Skeletal muscle tissue (tissue), 7 donors: ENCODE measurements around the genes SPSB4 and TFDP2.

- PRO-cap, 3 experiments: no peak in any of the 3 experiments
- RAMPAGE, long total RNA: no peak
- RRBS, 2 experiments: 3 to 4% methylated on average over 9 to 16 of the region's 37 CpGs
These were observed 1.0 kb downstream of the CLSTN2 start for GRCh38 chr3:139935852-139936544.

- PRO-cap, 3 experiments: peak in 3 of 3 experiments; most common plus-strand start chr3:141051384 (in 2); most common minus-strand start chr3:141051243 (in 1)
- RAMPAGE, long total RNA: no peak
- RRBS, 2 experiments: 2% methylated on average over 63 to 65 of the region's 119 CpGs
These were observed at the start of gene SPSB4 for GRCh38 chr3:141050998-141052058. Gene SPSB4, plus strand, starts transcription at chr3:141051347.

DNA sequence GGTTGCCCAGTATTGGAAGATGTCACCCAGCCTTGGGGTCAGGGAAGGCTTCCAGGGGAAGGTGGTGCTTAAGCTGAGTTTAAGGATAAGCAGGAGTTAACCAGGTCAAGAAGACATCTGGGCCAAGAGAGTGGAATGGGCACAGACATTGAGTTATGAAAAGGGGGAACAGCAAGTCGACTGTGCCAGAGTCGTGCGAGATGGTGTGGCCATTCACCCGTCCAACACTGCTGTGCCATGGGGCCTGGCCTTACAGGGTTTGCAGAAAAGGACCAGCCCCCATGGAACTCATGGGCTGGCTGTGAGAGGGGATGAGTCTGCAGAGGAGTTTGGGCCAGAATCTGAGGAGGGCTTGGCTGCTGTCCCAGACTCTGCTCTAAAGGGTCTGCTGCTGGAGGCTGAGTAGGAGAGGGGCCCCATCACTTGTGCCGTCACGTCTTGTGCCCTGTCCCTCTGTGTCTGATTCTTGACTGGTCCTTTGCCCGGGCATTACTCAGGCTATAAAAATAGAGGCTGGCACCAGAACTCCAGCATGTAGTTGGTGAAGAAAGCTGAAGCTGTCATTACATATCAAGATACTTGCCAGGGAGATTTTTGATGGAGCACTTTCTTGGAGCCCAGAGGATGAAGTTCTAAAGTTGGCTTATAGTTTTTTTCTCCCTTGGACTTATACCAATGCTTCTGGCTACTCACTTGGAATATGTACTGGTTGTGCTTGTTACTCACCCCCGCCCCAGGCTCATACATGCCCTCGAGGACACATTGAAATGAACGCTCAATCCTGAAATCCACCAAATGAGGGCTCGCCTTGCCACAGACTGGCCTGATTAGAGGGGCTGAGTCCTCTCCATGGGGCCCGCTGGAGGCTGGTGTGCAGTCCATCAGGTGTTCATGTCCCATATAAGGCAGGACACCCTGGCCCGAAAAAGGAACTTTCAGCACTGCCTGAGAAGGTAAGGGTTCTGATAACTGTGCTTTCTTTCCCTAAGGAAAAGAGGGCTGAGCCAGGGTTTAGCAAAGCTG is 10.2 kb downstream of the PXYLP1 start:
- PRO-cap, 3 experiments: peak in 2 of 3 experiments; most common plus-strand start position 563 of the sequence (in 1); most common minus-strand start position 430 of the sequence (in 2)
- RAMPAGE, long total RNA: no peak
- RRBS, 2 experiments: no CpG with 5 or more reads among the region's 13 CpGs

DNA sequence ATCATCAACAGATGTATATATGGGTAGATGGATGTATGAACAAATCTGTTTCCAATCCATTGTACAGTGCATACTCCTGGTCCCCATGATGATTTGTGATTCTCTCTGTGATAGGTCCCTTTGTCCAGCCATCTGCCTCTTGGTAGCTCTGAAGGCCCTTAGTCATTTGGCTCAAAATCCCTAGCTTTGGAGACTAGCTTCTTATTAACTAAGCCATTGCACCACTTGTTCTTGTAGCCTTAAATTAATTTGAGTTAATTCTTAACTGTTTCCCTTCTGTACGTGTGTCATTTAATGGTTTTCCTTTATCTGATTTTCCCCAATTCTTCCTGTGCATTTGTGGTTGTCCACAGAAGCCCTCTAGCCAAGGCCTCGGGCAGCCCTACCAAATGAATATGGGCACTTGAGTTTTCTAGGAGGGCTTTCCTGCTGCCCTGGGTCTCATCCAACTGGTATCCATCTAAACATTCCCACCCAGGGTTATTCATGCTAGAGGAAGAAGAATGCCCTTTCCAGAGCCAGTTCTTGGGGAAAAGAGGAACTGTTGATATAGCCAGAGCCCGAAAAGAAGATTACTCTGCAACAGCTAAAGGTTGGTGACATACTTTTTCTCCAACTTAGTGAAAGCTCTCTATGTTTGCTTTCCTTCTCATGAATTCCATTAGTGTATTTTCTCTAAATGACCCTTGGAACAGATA is 44.3 kb upstream of the ZBTB38 start:
- PRO-cap, 3 experiments: no peak in any of the 3 experiments
- RAMPAGE, long total RNA: no peak
- RRBS, 2 experiments: no CpG with 5 or more reads among the region's 3 CpGs

GRCh38 chr3:141332404-141332767 is 35.9 kb upstream of the ZBTB38 start:
- PRO-cap, 3 experiments: no peak in any of the 3 experiments
- RAMPAGE, long total RNA: no peak
- RRBS, 2 experiments: no CpG with 5 or more reads among the region's 5 CpGs

DNA sequence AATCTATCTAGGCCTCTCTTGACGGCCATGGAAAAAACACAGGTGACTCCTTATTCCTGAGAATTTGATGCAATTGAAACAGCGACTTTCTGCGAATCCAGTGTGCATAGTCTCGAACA is 33.4 kb downstream of the ZBTB38 start:
- PRO-cap, 3 experiments: no peak in any of the 3 experiments
- RAMPAGE, long total RNA: no peak
- RRBS, 2 experiments: no CpG with 5 or more reads among the region's 4 CpGs

DNA sequence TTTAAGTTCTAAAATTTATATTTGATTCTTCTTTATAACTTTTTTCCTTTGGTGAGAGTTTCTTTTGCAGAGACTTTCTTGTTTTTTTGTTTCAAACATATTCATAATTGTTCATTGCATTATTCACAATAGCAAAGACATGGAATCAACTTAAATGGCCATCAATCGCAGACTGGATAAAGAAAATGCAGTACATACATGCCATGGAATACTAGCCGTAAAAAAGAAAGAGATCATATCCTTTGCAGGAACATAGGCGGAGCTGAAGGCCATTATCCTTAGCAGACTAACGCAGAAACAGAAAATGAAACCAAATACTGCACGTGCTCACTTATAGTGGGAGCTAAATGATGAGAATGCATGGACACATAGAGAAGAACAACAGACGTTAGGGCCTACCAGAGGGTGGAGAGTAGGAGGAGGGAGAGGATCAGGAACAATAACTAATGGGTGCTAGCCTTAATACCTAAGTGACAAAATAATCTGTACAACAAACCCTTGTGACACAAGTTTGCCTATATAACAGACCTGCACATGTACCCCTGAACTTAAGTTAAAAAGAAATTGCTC is 57.8 kb downstream of the RASA2 start:
- PRO-cap, 3 experiments: no peak in any of the 3 experiments
- RAMPAGE, long total RNA: no peak
- RRBS, 2 experiments: no CpG with 5 or more reads among the region's 6 CpGs

DNA sequence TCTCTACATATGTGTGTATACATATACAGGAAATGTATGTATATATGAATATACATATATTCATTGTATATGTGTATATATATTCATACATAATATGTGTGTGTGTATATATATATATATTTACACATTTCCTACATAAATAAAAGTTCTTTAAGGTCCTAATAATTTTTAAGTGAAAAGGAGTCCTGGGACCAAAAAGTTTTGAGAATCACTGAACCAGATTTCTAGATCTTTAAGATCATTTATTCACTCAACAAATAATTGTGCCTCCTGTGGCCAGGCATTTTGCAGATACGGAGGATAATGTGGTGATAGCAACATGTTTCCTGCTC is 542 bp upstream of the RNF7 start:
- PRO-cap, 3 experiments: no peak in any of the 3 experiments
- RAMPAGE, long total RNA: no peak
- RRBS, 2 experiments: no CpG with 5 or more reads among the region's 1 CpG

DNA sequence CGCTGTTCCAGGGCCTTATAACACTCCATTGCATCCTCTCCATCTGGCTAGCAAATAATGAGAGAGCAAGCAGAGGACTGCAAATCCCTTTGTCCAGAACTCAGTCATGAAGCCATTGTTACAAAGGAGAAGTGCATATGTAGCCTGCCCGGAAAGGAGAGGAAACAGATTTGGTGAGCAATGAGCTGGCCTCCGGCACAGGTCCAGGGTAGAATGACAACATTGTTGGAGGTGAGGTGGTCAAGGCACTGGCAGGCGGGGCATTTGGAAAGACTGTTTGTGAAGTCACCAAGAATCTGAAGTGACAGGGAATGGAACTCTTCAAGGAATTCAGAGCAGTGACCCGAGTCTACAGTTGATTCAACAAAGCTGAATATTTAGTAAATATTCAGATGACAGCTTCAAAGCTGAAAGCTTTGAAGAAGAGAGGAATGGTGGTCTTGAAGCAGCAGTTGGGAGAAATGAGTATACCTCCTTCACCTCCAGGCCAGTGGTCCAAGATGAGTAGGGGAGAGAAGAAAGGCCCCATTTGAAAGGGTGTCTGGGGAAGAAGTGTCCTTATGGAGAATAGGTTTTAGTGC is 24.9 kb upstream of the ATP1B3 start:
- PRO-cap, 3 experiments: no peak in any of the 3 experiments
- RAMPAGE, long total RNA: no peak
- RRBS, 2 experiments: 50% methylated on average over 1 of the region's 5 CpGs; no CpG with 5 or more reads in 1 of the 2 experiments

- PRO-cap, 3 experiments: no peak in any of the 3 experiments
- RAMPAGE, long total RNA: no peak
- RRBS, 2 experiments: no CpG with 5 or more reads among the region's 3 CpGs
These were observed 83.9 kb downstream of the ATP1B3 start for GRCh38 chr3:141960360-141960652.

DNA sequence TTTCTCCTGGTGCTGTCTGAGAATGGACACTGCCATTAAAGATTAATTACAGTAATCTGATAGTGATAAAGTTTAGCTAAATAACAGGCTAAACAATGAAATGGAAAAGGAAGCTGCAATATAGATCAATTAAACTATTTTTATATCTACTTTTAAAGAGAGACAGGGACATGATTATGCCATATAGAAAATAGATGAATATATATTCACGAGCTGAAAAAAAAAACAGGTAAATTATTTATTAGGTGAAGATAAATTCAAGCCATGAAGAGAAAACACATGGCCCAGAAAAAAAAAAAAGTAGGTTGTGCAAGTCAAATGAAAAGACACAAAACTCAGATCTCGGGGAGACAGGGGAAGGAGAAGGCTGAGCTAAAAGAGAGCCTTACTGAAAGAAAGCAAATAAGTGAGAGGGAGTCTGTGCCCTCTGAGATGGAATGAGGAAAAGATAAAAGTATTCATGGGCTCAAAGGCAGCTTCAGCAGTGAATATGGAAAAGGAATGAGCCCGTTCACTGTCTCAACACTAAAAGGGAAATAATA is 1.4 kb downstream of the TFDP2 start:
- PRO-cap, 3 experiments: no peak in any of the 3 experiments
- RAMPAGE, long total RNA: no peak
- RRBS, 2 experiments: no CpG with 5 or more reads among the region's 3 CpGs

DNA sequence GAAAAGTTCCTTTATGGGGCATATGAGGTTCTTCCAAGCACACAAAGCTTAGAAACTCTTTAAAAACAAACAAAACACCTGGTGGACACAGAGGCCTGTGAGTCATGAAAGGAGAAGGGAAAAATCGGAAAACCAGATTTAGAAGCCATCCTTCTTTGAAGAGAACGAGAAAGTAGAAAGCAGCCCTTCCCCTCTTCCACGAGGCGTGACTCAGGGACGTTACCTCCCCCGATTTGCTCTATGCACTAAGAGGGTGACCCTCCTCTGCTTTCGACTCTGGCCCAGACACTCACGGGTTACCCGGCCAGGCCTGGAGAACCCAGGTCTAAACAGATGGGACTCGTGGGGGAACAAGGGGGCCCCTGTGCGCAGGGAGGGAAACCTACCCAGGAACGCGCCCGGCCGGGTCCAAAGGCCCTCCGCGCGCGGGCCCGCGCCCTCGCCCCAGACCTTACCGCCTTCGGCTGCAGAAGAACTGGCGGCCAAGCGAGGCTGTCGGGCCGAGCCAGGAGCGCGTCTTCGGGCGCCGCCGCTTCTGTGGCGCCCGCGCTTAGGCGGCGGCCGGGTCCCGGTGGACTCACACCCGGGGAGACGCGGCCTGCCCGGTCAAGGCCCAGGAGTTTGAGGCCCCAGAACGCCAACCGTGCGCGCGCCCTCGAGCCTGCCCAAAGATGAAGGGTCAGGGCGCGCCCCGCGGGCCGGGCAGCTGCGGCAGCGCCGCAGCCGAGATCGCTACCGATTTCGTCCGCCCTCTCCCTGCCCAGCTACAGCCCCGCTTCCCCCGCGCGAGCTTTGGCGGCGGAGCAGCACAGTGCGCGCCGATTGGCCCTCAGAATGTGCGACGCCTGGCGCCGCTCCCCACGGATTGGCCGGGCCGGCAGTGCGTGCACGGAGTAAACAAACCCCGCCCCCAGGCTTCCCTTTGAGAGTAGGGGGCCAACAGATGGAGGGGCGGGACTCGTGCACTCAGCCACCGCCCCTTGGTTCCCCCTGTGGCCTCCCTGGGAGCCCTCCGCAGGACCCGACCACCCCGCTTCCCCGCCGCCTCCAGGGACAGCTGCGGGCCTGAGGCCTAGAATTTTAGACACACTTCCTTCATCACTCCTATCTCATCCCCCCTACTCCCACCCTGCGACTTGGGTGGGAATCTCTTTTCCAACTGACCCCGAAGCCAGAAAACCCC is at the start of gene TFDP2:
Gene TFDP2, minus strand, starts transcription at position 817 of the 1,183 bp plus-strand sequence.
- PRO-cap, 3 experiments: peak in 3 of 3 experiments; most common plus-strand start position 913 of the sequence (in 1); most common minus-strand start position 766 of the sequence (in 3)
- RAMPAGE, long total RNA: no peak
- RRBS, 2 experiments: 1 to 5% methylated on average over 7 to 12 of the region's 94 CpGs

GRCh38 chr3:142215174-142215478 is 10.3 kb downstream of the GK5 start:
- PRO-cap, 3 experiments: no peak in any of the 3 experiments
- RAMPAGE, long total RNA: no peak
- RRBS, 2 experiments: no CpG with 5 or more reads among the region's 3 CpGs

GRCh38 chr3:142391970-142392502 is 55.8 kb downstream of the XRN1 start:
- PRO-cap, 3 experiments: no peak in any of the 3 experiments
- RAMPAGE, long total RNA: no peak
- RRBS, 2 experiments: no CpG with 5 or more reads among the region's 2 CpGs

- PRO-cap, 3 experiments: no peak in any of the 3 experiments
- RAMPAGE, long total RNA: no peak
- RRBS, 2 experiments: no CpG with 5 or more reads among the region's 3 CpGs
These were observed 17.0 kb downstream of the XRN1 start for GRCh38 chr3:142430781-142431390.

GRCh38 chr3:142507199-142508196 is 59.7 kb upstream of the XRN1 start:
- PRO-cap, 3 experiments: no peak in any of the 3 experiments
- RAMPAGE, long total RNA: no peak
- RRBS, 2 experiments: no CpG with 5 or more reads among the region's 9 CpGs

- PRO-cap, 3 experiments: no peak in any of the 3 experiments
- RAMPAGE, long total RNA: no peak
- RRBS, 2 experiments: no CpG with 5 or more reads among the region's 7 CpGs
These were observed 22.1 kb downstream of the PCOLCE2 start for GRCh38 chr3:142866645-142867278.

DNA sequence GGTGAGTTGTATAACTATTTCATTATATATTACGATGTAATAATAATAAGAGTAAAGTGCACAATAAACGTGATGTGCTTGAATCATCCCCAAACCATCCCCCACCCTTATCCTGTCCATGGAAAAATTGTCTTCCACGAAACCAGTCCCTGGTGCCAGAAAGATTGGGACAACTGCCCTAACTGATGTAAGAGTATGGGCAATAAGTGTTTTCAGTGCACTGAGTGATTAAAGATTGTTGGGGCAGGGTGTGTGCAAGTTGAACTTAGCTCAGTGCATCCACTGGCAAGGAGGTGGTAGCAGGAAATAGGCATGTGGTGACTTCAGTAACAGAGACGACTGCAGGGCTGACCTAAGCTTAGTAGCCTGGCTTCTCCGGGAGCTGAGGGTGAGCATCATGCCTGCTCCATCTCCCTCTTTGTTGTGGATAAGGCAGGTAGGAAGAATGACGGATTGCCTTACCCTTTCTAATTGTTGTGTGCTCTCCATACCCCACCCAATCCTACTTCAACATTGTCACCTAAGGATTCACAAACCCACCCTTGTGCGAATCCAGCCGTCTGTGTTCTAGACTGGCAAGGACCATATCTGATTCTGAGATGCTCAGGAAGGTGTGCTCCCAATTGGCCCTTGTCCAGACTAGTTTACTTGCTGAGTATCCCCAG is 27.4 kb downstream of the PAQR9 start:
- PRO-cap, 3 experiments: no peak in any of the 3 experiments
- RAMPAGE, long total RNA: no peak
- RRBS, 2 experiments: no CpG with 5 or more reads among the region's 8 CpGs

- PRO-cap, 3 experiments: no peak in any of the 3 experiments
- RAMPAGE, long total RNA: no peak
- RRBS, 2 experiments: no CpG with 5 or more reads among the region's 6 CpGs
These were observed 21.8 kb downstream of the PAQR9 start for GRCh38 chr3:142941457-142942276.

DNA sequence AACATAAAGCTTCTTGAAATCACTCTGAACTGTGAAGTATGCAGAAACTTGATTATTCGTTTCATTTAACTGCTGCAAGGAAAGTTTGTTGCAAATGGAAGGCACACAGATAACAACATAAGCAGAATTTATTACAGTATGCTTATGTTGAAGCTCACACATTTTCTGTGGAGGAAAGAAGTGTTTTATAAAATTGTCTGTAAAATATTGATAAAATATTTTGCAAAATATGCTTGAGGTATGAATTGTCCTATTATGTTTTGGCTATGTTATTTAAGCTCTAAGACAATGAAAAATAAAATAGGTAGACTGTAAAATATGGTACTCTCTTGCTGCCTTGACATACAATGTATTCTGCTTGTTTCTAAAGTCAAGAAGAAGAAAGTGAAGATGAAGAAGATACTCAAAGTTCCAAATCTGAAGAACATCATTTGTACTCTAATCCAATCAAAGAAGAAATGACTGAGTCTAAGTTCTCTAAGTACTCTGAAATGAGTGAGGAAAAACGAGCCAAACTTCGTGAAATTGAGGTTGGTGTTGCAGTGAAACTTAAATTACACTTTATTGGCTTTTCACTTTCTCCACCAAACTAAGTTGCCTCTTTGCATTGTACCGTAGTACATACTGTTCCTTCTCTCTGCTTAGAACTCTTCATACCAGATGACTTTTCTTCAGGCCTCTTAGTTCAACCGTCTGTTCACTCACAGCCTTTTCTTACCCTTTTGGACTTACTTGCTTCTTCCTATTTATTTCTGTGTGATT is 41.6 kb downstream of the U2SURP start:
- PRO-cap, 3 experiments: no peak in any of the 3 experiments
- RAMPAGE, long total RNA: no peak
- RRBS, 2 experiments: no CpG with 5 or more reads among the region's 5 CpGs